Bronchus fibroblast of lung (primary cell): ENCODE measurements around the genes SLCO1B3, BCAT1 and RASSF8.

GRCh38 chr12:20810321-20810932, at the start of gene SLCO1B3:
Gene SLCO1B3, plus strand, starts transcription at chr12:20810705.
- RAMPAGE, long total RNA = no peak

GRCh38 chr12:21214203-21215175, 83.5 kb downstream of the SLCO1B1 start:
- RAMPAGE, long total RNA = no peak

DNA sequence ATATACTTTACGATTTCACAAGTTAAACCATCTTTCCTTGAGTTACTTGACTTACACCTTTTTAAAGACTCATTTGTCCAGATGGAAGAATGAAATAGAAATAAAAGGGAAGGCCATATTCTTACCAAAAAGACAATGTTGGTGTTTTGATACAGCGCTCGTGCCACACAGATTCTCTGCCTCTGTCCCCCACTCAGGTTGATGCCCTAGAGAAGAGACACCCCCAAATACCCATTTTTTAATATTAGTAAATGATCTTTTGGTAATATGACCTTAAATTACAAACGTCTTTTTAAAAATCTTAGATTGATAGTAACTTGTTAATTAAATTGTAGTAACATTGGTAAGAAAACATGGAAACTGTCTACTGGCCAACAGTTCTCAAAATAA, 81.8 kb downstream of the ABCC9 start:
- RAMPAGE, long total RNA = no peak

DNA sequence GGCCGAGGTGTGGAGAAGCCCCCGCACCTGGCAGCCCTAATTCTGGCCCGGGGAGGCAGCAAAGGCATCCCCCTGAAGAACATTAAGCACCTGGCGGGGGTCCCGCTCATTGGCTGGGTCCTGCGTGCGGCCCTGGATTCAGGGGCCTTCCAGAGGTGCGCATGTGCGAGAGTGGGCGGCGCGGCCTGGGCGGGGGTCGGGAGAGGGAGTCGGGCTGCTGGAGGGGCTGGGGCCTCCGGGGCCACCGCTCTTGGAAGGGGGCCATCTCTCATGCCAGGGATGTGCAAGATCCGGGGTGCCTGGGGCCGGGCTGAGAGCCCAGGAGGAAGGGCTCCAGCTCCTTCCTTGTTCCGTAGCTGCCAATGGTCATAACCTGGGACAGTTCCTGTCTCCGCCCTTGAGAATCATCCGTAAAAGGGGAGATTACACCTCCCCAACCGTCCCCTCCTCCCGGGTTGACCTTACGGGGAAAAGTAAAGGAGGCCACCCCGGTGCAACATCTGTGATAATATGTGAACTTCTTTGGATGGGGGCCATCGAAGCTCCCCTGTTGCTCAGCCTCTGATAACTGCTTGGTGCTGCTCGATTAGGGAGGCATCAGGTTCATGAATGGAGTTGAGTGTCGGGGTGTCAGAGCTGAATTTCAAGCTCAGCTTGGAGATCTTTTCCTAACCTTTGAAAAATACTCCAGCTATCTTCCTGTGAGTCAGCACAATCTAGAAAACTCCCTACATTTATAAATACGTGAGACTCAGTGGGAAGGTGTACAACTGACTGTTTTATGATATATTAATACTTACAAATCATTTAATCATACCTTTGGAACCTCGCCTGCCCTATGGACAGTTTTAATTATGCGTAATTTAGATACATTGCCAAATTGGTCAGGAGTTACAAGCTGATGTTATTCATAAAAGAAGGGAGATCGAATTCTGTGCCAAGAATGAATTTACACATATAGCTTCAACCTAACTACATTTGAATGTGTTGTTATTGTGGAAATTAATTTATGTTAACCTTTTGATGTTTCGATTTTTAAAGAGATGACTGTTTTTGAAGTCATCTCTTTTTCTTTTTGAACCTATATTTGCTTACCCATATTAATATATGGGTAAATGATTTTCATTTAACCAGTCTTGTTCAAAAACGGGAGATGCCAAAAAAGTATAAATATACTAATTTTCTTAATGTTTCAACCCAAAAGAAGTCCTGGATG, 799 bp downstream of the CMAS start:
- RAMPAGE, long total RNA = no peak

DNA sequence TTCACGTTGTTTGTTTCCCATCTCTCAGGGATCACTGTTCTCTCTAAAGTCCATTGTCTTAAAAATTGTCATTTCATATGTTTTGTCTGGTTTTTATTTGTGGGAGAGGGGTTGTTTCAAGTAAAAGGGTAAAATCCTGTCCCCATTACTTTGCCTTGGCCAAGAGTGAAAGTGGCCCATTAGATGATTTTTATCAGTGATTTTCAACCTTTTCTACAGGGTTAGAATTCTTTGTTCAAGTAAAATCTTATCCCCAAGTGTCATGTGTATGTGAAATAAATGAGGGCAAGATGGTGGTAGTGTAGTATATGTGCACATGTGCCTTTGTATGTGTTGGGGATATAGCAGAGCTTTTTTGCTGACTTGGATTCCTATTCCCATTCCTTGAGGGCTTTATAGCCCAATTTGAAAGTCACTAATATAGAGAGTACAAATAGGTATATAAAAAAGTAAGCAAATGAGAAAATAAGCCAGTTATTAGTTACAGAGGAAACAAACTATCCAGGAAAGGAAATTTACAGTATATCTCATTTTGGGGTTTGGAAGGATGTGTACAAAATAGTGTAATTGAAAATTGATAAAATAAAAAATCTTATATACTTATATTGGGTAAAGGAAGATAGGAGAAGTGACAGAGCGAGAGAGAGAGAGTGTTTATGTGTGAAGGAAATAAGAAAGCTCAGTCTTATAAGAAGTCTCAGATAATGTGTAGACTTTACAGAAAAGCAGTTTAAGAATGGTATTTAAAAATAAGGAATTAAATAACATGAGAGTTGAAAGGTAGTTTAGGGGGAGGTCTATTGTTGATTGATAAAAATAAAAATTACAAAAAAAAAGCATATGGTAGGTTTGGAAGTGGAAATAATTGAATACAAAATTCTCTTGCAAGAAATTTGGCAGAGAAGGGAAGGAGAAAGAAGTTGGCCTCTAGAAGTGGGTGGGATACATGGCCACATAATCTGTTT, 12.5 kb downstream of the ETNK1 start:
- RAMPAGE, long total RNA = no peak

- RAMPAGE, long total RNA = no peak
Measured at GRCh38 chr12:23786540-23787073, 162.9 kb downstream of the SOX5 start.

DNA sequence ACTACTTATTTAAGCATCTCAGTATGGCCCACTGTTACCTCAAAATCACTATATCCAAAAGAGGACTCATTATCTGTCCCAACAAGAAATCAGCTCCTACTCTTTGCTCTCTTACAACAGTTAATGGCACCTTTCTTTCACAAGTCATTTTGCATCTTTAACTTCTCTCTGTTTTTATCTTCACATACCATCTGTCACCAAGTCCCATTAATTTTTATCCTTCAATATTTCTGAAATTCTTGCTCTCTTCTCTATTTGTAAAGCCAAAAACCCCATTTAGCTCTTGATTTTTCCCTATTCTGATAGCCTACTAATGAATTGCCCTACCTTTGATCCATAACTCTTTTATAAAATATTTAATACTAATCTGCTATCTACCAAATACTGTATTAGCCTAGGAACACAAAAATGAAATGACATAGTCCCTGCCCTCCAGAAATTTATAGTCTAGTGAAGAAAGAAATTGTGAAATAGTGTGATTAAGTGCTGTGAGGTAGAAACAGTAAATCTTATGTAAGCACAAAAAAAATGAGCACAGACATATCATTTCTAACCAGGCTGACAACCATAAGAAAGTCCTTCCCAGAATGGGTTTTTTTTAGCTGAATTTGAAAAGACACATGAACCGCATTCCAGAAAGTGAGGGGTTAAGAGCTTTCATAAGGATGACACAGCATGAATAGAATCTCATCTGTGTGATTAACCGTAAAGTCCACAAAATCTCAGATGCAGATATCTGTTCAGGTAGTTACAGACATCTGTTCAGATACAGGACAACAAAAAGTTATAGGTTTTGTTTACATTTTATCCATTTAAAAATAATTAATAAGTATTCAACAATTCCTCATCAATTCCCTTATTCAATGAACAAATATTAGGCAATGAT, 146.0 kb downstream of the SOX5 start:
- RAMPAGE, long total RNA = no peak

- RAMPAGE, long total RNA = no peak
Measured at GRCh38 chr12:23943972-23944439, 5.5 kb downstream of the SOX5 start.

- RAMPAGE, long total RNA = no peak
Measured at GRCh38 chr12:24562271-24563323, 386.3 kb downstream of the BCAT1 start.

DNA sequence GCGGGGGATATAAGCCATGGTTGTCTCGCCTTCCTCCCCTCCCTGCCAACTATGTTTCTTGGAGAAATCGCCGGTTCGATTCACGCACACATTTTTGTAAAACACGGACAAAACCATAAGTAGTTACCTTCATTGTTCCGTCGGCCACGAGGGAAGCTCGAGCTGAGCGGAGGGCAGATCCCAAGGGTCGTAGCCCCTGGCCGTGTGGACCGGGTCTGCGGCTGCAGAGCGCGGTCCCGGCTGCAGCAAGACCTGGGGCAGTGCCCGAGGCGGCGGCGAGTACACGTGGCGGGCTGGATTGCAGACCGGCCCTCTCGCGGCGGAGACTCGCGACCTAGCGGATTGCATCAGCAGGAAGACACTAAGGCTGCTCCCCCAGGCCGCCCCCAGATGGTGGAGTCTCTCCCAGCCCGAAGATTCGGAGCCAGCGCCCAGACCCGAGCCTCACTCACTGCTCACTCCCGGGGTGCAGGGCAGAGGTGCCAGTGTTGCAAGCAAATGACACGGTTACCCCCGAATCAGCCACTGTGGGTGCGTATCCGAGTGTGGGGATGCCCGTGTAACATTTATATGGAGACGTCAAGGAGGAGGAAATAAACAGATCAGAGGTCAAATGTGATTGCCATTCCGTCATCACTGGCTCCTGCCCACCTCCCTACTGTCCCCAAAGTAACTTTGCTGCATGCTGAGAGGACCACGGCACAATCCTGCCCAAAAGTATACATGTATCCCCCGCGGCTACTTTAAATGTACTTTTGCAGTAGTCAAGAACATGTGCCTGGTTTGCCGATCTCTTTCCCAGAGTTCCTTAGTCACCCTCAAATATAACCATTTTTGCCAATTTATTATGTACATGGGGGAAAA, at the start of gene BCAT1:
TSS of gene BCAT1 (minus strand) at position 302 of the 864 bp plus-strand sequence.
- RAMPAGE, long total RNA = no peak

- RAMPAGE, long total RNA = no peak
Measured at GRCh38 chr12:25347639-25348037, 96.9 kb upstream of the KRAS start.

GRCh38 chr12:25384396-25384809, 133.7 kb upstream of the KRAS start:
- RAMPAGE, long total RNA = no peak

DNA sequence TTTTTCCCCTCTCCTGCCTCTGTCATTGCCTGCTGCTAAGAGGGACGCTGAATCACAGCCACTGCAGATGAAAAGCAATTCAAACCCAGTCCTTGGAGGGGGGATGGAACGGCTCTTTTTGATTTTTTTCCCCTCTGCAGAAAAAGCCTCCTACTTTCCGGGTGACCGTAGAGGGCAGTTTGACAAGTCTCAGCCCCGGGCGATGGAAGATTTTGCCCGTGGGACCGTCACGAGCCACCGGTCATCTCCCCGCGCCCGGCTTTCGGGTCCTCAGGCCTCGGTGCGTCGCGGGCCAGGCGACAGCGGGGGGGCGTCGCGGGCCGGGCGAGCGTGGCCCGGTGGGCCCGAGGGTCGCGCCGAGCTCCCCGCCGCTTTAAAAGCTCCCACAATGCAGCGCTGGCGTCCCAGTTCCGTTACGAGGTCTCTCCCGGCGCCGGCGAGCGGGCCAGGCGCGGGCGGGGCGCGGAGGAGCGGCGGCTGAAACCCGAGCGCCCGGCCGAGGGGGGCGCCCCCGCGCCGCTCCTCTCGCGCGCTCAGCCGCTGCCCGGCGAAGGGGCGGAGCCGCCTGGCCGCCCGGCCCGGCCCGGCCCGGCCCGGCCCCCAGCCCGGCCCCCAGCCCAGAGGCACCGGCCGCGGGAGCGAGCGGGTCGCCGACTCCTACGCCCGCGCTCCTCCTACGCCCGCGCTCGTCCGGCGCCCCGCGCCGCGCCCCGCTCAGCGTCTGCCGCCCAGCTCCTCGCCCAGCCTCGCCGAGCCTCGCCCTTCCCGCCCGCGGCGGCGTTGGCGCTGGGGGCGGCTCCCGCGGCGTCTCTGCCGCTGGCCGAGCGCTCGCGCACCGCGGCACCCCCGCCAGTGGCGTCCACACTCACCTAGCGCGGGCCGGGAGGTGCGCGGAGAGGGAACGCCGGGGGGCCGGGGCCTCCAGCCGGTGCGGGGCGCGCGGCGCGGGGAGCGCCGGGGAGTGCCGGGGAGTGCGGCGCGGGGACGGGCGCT, at the start of gene RASSF8:
TSS of gene RASSF8 (plus strand) at position 620 of the 993 bp plus-strand sequence.
- RAMPAGE, long total RNA = no peak

DNA sequence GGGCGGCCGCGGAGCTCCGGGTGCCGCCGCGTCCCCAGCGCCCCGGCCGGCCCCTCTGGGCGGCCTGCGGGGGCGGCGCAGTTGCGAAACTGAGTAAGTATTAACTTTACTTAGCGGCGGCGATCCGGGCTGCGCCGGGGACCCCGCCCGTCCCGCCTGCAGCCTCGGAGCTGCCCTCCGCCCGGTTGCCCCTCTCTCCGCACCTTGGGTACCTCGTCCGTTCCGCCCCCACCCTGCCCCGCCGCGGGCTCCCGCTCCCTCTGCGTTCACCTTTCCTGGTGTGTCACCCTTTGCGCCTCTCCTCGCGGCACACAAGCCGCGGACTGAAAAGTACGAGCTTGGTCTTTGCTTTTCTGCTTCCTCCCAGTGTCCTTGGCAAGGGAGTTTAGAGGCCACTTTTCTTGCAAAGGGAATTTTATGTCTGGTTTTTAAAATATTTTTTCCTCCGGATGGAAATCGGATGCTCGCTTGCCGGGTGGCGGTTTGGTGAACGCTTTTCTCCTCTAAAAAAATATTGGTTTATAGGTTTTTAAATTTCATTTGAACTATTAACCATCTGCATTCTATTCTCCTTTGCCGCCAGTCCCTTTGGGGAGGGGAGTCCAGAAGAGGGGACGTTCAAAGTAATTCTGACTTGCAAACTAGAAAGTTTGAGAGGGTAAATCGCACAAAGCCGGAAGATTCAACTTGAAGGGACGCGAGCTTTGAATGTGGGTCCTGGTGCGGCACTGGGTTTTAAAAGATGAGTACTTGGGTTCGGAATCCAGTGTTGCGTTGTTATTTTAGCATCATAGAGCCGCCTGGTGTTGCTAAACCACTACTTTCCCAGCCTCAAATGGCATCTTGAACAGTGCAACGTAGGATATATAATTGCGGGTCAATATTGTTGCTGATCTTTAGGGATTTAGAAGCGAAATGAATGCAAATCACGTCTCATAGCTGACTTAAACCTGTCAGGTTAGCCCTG, 857 bp downstream of the RASSF8 start:
- RAMPAGE, long total RNA = no peak

GRCh38 chr12:25975970-25976922, 17.8 kb downstream of the RASSF8 start:
- RAMPAGE, long total RNA = no peak

DNA sequence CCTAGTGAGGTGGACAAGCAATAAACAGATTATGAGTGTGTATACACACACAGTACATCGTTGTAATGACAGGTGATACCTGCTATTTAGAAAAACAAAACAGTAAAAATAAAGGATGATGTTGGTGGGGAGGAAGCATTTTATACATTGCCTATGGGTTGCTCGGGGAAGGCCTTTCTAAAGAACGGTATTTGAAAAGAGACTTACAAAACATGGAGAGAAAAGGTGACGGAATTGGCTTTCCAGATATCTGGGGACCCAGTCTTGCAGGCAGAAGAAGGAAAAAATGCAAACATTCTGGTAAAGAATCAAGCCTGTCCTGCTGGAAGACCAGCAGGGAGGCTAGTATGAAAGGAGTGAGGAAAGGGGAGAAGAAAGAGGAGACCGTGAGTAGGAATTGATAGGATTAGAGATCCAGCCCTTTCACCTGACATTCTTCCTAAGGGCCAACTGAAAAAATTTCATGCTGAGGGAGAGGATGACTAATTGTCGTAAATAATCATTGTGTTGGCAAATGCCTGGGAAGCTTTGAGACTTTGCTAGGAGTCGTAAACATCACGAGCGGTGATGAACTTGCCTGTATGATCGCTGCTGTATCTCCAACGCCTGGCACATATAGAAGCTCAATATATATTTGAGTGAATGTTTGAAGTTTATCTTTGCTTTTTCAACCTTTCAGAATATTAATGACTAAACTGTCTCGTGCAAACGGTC, 12.2 kb downstream of the BHLHE41 start:
- RAMPAGE, long total RNA = no peak

- RAMPAGE, long total RNA = no peak
Measured at GRCh38 chr12:26231230-26231804, 35.9 kb downstream of the SSPN start.

DNA sequence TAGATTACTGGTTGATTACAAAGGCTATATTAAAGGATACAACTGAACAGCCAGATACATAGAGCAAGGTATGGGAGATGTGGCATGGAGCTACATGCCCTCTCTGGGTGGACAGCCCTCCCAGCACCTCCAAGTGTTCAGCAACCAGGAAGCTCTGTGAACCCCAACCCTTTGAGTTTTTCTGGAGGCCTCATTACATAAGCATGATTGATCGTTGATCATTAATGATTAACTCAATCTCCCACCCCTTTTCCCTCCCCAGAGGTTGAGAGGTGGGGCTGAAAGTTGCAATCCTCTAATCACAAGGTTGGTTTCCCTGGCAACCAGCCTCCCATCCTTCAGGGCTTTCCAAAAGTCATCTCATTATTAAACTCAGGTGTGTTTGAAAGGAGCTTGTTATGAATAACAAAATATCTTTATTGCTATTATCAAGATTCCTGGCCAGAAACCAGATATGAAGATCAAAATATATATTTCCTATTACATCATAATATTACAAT, 73.4 kb downstream of the SSPN start:
- RAMPAGE, long total RNA = no peak

DNA sequence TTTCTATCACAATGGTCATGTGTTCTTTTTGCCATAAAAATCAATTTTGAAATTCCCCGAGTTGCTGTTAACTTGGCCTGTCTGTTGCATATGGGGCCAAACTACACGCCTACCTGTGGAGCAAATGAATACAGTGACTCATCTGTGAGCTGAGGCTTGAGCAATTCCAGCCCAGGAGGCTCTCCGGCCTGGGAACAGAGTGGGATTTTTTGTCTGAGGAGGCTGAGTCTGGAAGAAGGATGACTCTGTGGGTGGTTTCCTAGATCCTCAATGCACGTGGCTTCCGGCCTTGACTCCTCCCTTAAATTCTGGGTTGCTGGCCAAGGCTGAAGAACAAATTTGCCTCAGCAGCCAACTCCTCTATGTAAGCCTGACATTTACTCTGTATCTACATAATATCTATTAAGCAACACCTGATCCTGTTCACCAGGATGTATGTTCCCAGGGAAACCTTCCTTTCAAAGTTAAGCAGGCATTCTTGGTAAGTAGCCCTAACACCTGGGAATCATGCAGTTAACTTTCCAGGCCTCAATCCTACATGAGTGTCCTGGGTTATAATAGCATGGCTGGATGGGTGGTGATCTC, 124.2 kb downstream of the SSPN start:
- RAMPAGE, long total RNA = no peak

DNA sequence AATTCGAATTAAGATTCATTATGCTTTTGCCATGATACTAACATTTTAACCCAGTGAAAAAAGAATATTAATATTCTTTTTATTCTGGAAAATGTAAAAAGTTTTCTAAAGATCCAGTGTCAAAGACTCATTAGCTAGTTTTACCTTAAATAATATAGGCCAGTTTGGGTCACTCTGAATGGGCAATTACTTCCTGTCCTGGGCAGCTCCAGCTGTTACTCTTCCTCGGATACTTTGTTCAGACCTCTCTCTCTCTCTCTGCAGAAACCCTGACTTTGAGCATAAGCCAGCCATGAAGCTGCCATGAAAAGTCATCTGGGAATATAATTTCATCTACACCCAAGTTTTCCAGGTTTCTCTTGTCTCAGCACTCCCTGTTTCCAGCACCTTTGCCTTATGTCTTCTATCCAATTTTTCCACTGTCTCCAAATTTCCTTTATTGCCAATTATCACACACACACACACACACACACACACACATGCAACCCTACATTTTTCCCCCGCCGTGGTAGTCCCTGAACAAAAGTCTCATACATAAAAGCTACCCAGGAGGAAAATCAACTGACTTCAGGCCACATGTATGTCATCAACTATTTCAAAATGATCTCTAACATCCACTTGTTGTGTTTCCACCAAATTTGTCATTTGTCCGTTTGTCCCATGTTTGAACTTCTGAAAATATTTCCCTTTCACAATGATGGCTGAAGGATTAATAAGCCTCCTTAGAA, 318.1 kb downstream of the SSPN start:
- RAMPAGE, long total RNA = no peak